CD14-positive monocyte (primary cell): ENCODE measurements around the genes NEK1, AADAT and ASB5.

DNA sequence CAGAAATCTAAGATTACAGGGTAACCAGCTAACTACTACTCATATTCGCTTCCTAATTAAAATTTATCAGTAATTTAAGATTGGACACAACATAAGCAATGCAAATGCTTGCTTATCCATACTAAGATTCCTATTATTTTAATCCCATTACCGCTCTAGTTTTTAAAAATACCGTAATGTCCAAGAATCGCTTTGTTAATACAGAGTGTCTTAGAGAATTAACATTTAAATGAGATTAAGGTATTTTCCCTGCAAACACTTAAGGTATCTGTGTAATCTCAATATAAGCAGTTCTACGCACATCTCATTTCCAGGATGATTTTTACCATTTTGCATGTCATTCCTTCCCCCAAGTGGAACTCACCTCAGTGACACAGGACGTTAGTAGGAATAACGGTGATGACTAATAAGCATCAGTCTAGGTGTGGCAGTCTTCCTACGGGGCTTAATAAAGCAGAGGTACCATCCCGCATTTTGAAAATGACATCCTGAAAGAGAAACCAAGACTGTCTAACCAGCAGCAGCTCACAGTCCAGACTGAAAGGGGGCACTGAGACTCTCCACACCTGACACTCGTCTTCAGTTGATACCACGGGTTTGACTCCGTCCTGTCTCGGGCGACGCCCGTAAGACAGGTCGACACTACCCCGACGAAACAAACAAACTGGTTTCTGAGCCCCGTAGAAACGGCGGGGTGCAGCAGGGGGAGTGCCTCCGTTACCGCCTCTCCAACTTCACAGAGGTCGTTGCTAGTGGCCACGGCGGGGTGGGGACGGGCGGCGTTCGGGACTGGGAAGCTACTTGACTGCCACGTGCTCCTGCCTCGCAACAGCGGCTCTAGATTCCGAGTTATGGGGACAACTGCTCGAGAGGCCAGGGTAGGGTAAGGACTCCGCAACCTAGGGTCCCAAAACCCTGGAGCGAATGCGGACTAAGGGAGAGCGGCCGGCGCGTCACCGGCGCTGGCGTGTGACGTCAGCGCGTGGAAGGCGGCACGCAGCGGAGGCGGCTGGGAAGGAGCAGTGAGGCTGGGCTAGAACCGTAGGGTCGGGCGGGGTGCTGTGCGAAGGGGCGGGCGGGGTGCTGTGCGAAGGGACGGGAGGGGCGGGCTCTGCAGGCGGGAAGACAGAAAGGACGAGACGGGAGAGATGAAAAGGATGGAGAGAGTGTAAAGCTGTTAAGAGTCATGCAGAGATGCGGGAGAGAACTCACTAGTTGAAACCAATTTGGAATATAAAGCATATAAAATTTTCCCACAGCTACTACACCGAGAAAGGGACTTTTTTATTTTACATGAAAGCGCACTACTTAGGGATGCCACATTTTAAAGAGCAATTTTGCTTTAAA, at the start of gene NEK1:
TSS of gene NEK1 (minus strand) at position 928 of the 1,347 bp plus-strand sequence.
- CAGE, long polyA plus RNA: start-site peak on the plus strand centred at position 1,152 of the sequence, 96 bp wide, 47 and 32 reads in 2 replicates

DNA sequence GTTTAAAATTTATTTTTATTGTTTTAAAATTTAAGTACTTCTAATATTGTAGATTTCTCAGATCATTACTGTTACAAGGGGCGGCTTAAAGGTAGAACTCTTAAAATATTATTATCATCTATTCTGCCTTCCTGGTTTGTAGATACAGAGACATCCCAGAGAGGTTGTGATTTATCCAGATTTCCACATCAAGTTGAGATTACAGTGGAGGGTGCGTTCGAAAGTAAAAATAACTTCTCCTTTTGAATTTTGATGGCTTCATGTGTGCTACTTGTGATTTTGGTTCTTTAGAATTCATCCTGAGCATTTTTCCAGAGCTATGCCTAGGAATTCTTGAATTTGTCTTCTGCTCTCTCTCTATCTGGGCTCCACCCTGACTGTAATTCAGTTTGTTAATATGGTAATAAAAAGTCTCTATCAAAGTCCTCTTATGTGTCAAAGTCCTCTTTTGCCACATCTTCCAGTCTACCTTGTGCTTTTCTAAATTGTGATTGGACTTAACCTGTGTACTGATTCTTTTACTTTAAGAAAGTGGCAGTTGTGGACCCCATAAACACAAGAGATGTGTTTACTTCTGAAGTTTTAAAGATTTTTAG, 37.2 kb downstream of the CLCN3 start:
- CAGE, long polyA plus RNA: no peak

- CAGE, long polyA plus RNA: no peak
Measured at GRCh38 chr4:169668091-169668727, 47.8 kb downstream of the CLCN3 start.

DNA sequence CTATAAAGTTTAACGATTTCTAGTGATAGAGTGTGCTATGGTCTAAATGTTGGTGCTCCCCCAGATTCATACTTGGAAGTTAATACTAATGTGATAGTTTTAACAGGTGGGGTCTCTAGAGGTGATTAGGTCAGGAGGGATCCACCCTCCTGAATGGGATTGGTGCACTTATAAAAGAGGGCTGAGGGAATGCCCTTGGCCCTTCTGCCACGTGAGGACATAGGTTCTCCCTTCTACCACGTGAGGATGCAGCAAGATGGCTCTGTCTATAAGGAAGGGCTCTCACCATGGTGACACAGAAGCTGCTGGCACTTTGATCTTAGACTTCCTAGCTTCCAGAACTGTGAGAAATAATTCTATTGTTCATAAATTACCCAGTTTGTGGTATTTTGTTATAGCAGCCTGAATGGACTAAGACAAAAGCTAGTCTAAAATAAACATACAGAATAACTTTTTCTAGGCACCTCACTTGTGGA, 1.1 kb downstream of the AADAT start:
- CAGE, long polyA plus RNA: no peak

DNA sequence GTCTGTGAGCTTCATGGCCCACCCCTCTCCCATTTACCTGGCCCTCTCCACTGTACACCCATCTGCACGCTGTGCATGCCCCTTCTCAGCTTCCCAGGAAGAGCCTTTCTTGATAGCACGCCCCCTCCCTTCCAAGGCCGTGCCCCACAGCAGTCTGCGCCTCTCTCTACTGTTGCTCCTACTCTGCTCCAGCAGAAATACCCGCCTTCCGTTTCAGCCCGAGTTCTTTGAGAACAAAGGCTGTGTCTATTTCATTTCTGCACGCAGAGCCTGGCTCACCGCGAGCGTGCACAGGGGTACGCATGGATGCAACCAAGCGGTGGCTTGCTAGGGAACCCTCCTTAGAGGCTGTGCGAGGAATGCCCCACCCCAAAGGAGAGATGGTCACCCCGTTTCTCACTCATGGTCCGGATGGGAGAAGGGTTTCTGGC, 517 bp downstream of the AADAT start:
- CAGE, long polyA plus RNA: no peak

DNA sequence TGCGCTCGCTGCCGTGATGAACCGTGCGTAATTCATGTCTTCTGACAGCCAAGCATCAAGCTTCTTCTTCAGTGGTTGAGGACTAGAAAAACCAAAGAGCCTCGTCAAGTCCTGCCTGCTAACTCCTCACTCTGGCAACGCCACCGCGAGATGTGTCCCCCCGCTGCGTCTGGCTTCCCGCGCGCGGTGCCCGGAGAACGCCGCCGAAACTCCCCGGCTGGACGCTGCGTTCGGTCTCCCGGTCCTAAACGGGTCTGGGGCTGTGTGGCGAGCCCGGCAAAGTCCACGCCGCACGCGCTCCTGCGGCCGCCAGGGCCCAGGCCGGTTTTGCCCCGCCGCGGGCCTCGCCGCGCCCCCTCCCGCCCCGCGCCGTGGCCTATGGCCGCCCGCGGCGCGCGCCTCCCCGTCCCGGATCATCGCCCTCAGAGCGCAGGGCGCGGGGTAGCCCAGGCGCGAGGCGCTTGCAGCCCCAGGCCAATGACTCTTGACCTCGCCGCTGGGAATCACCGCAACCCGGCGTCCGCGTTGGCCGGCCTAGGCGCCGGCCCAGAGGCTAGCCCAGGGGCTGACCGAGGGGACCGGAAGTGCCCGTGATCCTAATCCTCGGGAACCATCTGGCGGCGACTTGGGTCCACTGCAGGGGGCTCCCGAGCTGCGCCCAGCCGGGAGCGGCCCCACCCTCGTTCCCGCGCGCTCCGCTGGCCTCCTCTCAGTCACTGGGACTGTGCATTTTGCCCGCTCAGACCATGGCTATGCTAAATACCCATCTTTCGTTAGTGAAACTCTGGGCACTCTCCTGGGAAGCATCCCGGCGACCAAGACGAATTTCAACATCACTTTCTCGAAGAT, at the start of gene AADAT:
TSS of gene AADAT (minus strand) at position 302 of the 849 bp plus-strand sequence.
- CAGE, long polyA plus RNA: no peak

DNA sequence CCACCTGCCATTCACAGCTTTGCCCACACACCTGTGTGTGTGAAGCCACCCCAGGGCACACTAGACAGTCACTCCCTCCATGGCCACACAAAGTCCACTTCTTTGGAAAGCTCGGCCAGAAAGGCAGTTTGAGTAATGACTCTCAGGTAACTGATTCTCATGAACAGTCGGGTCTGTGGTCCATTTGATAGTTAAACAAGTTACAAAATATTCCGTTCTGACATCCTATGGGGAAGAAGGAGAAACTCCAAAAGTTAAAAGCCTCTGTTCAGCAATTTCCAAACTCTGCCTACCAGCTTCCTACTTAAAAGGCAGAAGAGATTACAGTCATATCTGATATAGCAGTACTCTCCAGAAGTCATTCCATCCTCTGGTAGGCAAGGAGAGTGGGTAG, 205.0 kb upstream of the GALNT7 start:
- CAGE, long polyA plus RNA: no peak

- CAGE, long polyA plus RNA: no peak
Measured at GRCh38 chr4:173333262-173334128, 663 bp downstream of the HMGB2 start.

DNA sequence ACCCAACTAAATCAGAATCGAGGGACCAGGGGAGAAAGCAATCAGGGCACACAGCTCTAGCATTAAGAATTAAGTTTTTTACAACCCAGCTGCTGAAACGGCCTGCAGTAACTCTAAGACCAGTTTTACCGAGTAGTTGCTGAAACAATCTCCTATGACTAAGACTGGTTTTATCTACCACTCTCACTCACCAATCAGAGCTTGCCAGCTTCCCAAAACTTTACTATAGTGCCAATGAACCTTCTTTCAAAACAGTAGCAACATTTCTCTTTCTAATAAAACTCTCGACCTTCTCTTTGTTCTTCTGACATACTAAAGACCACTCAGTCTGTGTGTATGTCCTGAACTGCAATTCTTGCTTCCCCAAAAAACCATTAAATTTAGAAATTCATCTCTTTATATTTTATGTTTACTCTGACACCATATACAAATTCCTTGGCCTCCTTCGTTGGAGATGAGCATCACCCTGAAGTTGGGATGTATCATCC, 2.7 kb upstream of the SAP30 start:
- CAGE, long polyA plus RNA: no peak

DNA sequence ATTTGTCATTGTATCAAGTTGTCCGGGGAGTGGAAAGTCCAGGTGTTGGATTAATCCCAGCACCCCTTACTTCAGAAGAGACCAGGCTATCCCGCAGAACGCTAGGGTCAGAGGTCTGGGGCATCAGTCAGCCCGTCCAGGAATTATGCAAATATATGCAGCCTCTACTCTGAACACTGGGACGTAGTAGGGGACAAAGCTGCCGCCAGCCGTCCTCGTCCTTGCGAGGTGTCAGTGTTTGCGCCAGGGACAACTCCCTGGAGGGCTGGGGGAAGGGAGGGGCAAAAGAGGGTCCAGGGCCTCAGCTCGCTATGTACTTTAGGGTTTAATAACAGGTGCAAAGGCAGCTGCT, 8.6 kb downstream of the HAND2 start:
- CAGE, long polyA plus RNA: no peak

DNA sequence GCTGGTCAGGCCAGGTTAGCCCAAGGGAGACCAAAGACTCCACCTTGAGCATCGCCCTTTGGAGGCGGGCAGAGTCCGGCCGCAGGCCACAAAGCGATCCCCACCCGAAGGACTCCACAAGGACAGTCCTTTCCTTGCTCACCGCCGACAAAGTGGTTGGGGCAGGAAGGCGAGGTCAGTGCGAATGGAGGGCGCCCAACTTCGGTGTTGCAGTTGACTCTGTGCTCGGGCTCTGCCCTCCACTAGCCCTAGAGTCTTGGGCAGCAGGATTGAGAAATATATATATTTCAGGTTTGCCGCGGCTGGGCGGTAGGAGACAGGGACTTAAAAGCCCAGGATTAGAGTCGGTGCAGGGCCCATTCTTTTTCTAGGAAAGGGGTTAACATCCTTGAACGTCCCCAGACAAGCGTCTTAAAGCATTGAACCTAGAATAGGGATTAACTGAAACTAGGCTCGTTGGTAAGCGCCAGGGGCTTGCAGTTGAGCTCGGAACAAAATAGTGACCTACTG, 1.6 kb upstream of the HAND2 start:
- CAGE, long polyA plus RNA: no peak

DNA sequence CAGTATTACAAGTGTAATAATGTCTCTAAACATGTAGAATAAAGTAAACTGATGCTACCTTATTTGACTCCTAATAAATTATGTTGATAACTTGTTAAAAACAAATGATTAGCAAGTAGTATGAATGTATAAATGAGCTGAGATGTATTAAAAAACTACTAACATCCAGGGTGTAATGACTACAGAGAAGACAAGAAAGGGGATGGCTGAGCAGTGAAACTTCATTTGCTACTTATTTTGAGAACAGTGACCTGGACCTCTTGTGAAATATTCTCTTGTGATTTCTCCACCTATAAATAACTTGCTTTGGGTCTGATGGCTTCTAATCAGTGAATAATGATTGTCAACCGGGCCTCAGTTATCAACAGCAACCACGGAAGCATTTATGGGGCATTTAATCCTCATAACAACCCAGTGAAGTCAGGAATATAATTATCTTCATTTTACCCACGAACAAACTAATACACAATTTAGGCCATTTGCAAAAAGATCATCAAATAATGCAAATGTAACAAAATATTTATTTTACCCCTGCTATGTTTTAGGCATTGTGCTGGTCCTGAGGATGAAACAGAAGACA, 154.2 kb upstream of the HAND2 start:
- CAGE, long polyA plus RNA: no peak

DNA sequence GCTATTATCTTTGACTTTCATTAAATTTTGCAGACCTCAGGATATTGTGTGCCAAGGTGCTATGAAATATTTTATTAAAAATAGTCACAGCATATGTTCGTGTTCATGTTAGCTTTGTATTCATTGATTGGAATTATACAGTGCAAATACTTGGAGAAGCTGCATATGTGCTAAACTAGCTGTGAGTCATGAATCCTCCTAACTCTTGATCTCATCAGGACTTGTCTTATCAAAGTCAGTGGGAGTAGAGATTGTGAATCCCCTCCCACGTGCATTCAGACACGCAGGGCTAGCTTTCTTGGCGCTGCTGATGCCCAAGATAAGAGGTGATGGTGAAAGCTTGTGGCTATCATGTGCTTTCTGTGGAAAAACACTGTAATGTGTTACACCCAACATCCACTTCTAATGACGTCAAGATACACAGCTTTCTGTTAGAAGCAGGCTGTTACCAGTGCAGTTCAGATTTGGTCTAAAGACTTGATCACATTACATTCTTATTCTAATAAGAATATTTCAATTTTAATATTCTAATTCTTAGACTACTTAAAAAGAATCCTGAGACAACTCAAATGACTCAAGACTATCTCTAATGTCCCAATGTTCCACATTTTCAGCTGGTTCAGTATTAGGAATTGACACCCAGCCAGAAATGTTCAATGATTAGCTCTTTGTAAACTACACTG, 348.7 kb upstream of the HAND2 start:
- CAGE, long polyA plus RNA: no peak

- CAGE, long polyA plus RNA: no peak
Measured at GRCh38 chr4:173989082-173989398, 294.4 kb downstream of the FBXO8 start.

DNA sequence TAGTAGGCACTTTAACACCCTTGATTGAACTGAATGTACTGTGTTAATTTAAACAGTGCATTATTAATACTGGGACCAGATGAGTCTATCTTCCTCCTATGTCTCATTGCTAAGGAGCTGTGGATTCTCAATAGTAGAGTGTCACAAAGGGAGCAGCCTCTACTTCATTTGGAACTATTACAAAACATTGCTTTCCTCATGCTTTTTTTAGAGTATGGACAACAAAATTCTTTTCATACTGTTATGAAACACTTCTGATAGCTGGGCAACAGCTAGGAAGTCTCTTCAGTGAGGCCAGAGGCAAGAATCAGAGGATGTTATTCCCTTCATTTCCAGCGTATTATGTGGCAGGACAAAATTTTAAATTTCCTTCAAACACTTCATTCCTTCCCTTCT, 160.8 kb downstream of the FBXO8 start:
- CAGE, long polyA plus RNA: no peak

GRCh38 chr4:176268855-176269490, at the start of gene ASB5:
ASB5 (minus strand) TSS chr4:176269222.
- CAGE, long polyA plus RNA: no peak

GRCh38 chr4:176330923-176331459, 11.2 kb downstream of the SPCS3 start:
- CAGE, long polyA plus RNA: no peak

- CAGE, long polyA plus RNA: no peak
Measured at GRCh38 chr4:176331947-176333169, 12.6 kb downstream of the SPCS3 start.

GRCh38 chr4:176439436-176440105, 119.8 kb downstream of the SPCS3 start:
- CAGE, long polyA plus RNA: no peak

DNA sequence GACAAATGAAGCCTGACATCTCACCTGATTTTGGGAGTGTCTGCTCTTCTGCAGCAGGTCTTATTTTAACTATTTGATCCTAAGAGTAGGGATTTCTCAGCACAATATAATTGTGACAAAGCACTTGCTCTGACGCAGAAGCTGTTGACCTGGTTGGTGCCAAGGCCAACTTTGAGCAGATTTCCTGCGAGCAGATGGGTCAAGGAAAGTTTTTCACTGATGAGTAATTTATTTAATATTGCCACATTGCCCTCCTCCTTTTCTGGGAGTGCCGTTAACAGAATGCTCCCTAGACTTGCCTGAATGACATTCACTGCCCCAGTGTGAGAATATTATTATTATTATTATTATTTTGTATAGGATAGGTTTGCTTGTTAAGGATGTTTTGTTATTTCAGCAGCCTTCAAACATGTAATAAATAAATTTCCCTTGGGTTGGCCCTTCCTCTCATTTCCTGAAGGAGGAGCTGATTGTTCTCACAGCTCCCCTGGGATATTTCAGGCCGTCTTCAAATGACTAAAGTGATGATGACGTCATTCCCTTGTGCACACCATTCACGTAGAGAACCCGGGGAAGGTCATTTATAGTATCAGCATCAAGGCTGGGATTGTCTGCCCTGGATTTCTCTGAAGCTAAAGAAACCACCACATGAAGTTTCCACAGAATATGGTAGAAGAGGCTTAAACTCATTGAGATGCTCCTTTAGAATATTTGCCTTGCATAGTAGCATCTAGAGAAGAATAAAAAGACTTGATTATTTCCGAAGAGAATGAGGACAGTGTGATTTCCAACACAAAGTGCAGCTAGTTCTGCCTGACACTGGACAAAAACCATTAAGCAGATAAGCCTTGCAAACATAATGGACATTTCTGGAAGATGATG, 156.8 kb downstream of the VEGFC start:
- CAGE, long polyA plus RNA: no peak